Monocyte (primary cell): Measurements from ENCODE around the gene WRAP73.

DNA sequence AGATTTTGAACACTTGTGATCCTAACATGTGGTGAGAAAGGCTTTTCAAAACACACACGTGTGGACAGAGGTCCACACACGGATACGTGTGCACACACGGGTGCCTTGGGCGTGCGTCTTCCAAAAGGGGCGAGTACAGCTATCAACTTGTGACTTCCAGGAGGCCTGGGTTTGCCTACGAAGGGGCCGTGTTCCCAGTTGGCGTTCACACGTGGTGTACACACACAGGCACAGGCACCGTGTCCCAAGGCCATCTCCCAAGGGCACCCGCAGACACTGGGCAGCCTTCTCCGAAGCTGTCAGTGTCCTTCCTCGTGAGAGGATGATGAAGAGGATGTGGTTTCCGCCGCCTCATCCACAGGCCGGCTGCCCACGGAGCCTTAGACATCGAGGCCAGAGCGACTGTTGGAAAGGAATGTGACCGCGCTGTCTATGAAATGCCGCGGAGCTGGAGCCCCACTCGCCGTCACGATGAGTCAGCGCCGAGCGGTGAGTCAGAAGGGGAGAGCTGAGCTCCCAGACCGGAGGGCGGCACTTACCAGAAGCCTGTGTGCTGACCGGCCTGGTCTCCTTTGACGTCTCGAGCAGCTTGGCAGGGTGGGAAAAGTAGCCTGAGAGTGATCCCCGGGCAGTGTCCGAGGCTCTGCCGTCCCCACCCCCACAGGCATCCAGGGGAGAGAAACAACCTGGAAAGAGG, 141.5 kb upstream of the ARHGEF16 start:
- PRO-cap, 2 experiments, result peak in 2 of 2 experiments; most common plus-strand start position 396 of the sequence (in 1); most common minus-strand start position 278 of the sequence (in 2)

DNA sequence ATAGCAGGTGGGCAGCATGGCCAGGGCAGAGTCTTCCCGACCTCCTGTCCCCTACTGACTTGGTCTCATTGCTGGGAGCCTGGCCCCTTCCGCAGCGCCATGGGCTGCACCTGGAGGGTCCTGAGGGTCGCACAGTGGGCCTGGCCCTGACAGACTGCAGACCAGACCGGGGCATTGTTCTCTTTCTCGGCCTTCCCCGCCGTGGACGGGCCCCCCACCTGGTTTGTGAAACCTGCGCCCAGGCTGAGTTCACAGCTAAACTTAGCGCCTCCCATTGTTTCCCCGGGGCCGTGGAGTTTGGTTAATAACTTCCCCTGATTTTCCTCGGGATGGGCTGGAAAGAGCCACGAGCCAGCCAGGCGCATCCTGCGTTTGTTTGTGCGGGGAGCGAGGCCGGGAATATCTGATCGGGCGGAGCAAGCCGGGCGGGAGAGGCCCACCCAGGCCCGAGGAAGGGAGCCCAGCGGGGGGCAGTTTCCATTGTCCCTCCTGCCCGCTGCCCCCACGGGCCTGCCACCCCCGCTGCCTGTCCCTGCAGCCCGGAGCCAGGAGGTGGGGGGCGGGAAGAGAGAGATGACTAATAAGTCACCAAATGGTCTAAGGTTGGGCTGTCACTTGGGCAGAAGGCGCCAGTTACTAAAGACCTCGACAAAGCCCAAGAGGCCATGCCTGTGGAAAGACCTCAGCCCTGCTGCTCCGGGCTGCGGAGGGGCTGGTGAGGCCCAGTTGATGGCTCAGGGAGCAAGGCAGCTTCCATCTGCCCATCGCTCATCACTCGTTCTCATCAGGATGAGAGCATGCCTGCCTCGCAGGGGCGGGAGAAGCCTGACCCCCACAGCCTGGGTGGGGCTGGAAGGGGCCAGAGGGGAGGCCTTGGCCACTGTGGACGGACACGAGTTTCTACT, 39.0 kb upstream of the ARHGEF16 start:
- PRO-cap, 2 experiments, result no peak in any of the 2 experiments

DNA sequence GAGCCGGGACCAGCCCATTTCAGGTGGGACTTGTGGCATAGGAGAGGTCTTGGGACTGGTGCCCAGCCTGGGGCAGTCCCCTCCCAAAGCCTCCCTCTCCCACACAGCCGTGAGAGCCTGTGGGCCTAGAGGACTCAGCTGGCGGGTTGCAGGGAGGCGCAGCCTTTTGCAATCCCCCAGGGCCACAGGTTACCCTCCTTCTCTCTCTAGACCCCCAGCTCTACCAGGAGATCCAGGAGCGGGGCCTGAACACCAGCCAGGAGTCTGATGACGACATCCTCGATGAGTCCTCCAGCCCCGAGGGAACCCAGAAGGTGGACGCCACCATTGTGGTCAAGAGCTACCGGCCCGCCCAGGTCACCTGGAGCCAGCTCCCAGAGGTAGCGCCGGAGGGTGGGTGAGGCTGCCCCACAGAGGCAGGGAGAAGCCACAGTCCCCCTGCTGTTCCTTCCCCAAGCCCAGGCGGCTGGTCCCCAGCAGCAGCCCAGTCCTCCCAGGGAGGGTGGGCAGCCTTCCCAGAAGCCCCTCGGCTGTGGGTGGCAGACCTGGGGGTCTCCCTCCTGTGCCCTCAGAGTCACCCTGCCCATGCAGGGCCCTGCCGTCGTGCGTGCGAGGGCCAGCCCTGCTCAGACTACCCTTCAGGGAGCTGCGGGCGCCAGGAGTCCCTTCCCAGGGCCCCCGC, 12.6 kb downstream of the ARHGEF16 start:
- PRO-cap, 2 experiments, result no peak in any of the 2 experiments

GRCh38 chr1:3477947-3478719, 23.7 kb downstream of the ARHGEF16 start:
- PRO-cap, 2 experiments, result no peak in any of the 2 experiments

- PRO-cap, 2 experiments, result no peak in any of the 2 experiments
These were observed 34.7 kb downstream of the ARHGEF16 start for GRCh38 chr1:3488824-3489893.

DNA sequence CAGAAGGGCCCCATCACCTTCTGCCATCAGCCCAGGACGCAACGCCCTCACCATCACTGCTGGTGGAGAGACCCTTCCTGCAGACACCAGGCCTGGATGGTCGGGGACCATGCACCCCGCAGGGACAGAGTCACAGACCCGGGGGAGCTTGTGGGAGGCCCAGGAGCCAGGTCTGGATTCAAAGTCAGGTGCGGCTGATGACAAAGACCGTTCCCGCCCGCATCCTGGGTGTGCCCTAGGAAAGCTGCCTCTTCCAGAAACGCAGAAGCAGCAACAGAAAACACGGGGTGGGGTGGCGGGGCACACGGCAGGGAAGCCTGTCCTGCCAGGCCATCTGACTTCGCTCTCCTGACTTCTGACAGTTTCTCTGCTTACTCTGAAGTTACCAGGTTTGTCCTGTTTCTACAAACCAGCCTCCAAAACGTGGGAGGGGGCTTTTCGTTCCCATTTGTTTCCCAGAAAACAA, 49.8 kb downstream of the MEGF6 start:
- PRO-cap, 2 experiments, result no peak in any of the 2 experiments

- PRO-cap, 2 experiments, result peak in 2 of 2 experiments; most common minus-strand start chr1:3650038 (in 2)
These were observed at the start of gene WRAP73 for GRCh38 chr1:3649802-3650481. Gene WRAP73, minus strand, starts transcription at chr1:3650103.

DNA sequence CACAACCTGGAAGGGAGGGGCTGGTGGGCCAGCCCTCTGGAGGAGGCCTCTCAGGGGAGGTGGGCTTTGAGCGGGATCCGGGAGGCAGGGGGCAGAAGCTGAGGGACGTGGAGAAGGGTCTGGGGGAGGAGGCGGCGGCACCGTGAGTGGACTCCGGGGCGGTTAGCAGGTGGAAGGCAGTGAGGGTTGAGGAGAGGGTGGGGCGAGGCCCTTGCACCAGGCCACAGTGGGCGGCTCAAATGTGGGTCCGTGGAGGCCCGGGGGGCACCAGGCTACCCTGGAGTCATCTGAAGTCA, 46.1 kb downstream of the TP73 start:
- PRO-cap, 2 experiments, result no peak in any of the 2 experiments

GRCh38 chr1:3784956-3786003, 11.0 kb downstream of the LRRC47 start:
- PRO-cap, 2 experiments, result no peak in any of the 2 experiments

DNA sequence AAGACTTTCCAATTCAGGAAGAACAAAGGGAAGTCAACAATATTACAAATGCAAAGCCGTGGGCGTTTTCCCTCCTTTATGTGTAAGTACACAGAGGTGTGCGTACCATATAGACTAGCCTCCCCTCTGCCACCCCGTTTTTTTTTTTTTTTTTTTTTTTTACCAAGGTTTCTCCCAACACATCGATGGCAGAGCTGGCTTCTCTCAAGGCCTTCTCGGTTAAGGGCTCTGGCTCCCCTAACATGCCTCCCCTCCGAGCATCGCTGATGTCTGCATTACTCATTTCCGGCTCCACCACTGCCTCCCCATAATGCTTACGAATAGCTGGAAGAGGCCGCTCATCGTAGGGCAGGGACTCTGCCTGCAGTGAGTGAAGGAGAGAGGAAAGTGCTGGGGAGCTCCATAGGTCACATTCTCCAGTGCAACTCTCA, 20.7 kb downstream of the CEP104 start:
- PRO-cap, 2 experiments, result no peak in any of the 2 experiments

GRCh38 chr1:3844788-3845418, 12.1 kb downstream of the CEP104 start:
- PRO-cap, 2 experiments, result no peak in any of the 2 experiments

DNA sequence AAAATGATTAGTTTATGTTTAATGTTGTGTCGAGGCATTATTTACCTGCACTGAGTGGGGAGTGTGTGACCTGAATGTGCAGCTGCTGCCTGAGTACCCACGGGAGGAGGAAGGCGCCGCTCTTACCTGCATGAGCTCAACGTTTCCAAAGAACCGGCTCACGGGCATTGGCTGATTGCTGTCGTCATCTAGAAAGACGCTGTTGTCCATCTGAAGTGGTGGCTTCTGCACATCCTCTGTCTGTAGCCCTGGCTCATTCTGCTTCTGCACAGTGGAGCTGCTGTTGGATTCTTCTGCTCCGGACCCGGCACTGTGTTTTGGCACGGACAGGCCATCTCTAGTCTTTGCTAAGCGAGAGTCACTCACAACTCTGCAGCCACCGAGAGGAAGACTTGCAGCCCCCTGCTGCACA, 9.6 kb downstream of the C1orf174 start:
- PRO-cap, 2 experiments, result no peak in any of the 2 experiments

GRCh38 chr1:3976726-3977186, 76.7 kb upstream of the C1orf174 start:
- PRO-cap, 2 experiments, result no peak in any of the 2 experiments

- PRO-cap, 2 experiments, result no peak in any of the 2 experiments
These were observed 141.8 kb upstream of the AJAP1 start for GRCh38 chr1:4512375-4513177.

DNA sequence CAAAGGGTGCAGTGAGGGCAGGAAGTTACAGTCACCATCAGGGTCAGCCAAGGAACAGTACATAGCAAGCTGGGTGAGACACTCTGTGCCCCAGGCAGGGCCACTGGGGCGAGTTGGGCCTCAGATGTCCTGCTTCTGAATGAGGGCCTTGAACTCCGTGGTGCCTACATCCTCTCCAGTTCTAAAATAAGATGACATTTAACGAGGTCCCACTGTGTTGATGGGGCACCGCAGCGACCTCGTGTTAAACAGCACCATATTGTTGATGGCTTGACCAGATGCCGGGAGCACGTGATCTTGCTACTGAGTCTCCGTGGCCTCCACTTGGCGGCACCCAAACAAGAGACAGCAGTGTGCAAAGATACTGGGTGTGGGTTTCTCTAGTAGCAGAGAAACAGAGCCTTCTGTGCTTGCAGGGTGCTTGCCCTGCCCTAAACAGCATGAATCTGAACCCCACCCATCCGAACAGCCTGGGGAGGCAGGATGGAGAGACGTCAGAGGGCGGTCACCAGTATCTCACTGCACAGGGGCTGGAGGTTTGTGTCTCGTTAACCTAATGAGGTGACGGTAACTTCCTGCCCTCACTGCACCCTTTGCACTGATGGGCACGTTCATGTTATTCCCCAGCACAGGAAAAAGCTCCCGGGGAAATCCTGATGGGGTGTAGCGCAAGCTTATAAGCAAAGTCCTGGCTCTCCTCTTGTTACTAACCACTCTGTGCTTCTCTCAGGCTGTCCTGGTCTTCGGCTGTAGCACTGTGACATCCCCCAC, 324.4 kb downstream of the AJAP1 start:
- PRO-cap, 2 experiments, result no peak in any of the 2 experiments

- PRO-cap, 2 experiments, result no peak in any of the 2 experiments
These were observed 117.5 kb downstream of the NPHP4 start for GRCh38 chr1:5874570-5875260.

- PRO-cap, 2 experiments, result no peak in any of the 2 experiments
These were observed 12.0 kb downstream of the NPHP4 start for GRCh38 chr1:5980253-5980636.

DNA sequence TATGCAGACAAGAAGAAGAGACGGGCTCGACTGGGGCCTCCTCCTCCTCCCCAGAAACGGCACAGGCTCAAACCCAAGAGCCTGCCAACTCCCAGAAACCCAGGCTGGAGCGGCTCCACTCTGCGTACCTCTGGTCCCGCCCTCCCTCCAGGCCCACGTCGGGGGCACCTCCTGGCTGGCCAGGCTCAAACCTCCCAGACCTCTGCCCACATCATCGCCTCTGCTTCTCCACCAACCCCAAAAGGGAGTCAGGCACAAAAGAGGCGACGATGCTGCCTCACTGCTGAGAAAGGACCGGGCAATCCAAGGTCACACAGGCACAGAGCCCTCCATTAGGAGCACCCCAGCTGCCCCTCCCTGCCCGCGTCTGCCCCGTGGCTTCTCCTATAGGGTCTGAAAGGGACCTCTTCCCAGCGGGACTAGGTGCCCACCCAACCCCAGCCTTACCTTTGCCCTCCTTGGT, 25.9 kb downstream of the CHD5 start:
- PRO-cap, 2 experiments, result no peak in any of the 2 experiments

DNA sequence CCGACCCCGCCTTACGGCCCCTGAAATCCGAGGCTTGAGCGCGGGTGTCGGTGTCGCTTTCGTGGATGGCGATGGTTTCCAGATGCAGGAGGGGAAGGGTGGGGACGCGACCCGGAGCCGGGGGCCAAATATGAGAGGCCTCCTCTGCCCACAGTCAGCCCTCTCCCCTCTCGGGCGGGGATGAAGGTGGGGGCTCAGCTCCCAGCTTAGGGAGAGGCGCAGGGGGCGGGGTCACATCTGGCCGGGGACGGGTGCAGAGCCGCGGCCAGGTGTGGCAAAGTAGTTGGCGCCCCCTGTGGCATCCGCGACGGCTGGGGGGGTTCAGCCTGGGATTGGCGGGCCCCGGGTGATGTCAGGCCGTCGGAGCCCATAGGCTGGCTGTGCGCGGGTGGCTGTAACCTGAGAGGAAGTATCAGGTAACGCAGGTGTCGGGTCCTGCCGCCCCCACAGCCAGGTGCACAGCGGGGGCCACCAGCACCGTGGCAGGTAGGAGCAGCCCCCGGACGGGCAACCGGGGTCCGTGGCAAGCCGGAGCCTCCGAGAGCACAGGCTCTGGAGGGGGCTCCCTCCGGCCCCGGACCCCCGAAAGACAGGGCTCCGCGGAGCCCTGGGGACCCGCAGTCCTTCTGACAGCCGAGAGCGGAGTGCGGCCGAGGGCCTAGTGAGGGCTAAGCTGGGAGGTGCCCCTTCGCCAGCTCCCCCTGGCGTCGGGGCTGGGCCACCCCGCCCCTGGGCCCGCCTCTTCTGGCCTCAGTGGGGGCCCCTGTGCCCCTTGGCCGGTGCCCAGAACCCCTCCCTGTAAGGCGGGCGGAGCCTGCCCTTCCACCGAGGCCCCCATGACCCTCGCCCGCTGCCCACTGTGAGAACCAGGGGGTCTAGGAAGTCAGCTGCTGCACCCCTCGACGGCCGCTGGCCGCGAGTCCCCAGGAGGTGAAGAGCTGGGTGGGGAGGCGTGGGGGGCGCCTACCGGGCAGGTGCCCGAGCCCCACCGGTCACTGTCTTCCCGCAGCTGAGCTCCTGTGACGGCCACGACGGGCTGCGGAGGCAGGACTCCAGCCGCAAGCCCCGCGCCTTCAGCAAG, 18.0 kb downstream of the TNFRSF25 start:
- PRO-cap, 2 experiments, result no peak in any of the 2 experiments

GRCh38 chr1:6464202-6465016, 1.6 kb downstream of the TNFRSF25 start:
- PRO-cap, 2 experiments, result no peak in any of the 2 experiments